Suprapubic skin (tissue), 4 donors: ENCODE measurements around a stretch of chr16.

DNA sequence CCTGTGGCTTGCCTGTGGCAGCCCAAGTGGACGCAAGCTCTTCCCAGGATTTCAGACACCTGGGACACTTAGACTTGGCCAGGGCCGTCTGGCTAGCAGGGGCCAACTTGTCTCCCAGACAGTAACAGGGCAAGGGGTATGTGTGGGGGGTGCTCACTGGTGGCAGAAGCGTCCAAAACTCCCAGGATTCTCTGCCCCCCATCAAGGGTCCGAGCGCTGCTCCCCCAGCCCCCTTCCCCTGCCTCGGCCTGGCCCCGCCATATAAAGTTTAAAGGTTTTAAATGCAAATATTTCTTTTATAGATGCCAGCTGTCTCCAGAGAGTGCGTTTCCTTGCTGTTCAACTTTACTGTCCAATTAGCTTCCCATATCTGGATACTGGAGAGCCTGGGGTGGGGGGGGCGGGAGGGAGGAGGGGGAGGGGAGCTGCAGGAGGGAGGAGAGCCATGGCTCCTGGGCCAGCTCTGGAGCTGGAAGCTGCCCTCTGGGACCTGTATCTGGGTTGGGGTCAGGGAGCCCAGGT is 6.4 kb upstream of the GSE1 start:
- PRO-cap, result no peak
- RAMPAGE, long total RNA, 4 experiments, result no peak in any of the 4 experiments

- PRO-cap, result unidirectional peak, minus-strand start at chr16:85614236
- RAMPAGE, long total RNA, 4 experiments, result start-site peak on the plus strand in 1 of 4 experiments, at chr16:85614141-85615000 at its widest, 19 reads per replicate
These were observed 927 bp downstream of the GSE1 start for GRCh38 chr16:85613673-85614824.

DNA sequence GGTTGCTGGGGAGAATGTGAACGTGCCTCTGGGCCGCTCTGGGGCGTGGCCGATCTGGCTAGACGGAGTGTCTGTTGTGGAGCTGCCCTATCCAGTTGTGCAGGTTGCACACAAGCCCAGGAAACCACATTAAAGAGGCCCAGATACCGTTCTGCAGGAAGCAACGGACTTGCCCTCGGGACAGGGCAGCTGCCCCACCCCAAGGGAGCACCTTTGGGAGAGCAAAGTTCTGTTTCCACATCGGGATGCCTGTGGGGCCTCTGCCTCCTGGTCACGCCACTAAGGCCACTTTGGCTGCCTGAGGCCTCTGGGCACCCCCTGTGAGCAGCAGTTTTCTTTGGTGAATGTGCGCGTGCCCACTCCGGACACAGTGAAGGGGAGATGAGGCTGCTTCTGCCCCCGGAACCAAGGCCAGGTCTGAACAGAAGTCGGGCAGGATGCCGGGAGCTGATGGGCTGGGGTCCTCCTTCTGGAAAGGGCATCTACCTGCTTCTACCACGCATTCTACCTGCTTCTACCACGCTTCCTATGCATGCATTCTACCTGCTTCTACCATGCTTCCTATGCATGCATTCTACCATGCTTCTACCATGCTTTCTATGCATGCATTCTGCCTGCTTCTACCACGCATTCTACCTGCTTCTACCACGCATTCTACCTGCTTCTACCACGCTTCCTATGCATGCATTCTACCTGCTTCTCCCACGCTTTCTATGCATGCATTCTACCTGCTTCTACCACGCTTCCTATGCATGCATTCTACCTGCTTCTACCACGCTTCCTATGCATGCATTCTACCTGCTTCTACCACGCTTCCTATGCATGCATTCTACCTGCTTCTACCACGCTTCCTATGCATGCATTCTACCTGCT is 32.4 kb downstream of the GSE1 start:
- PRO-cap, result no peak
- RAMPAGE, long total RNA, 4 experiments, result no peak in any of the 4 experiments

- PRO-cap, result no peak
- RAMPAGE, long total RNA, 4 experiments, result no peak in any of the 4 experiments
These were observed 24.8 kb downstream of the GINS2 start for GRCh38 chr16:85663694-85664541.

- PRO-cap, result no peak
- RAMPAGE, long total RNA, 4 experiments, result no peak in any of the 4 experiments
These were observed 10.8 kb upstream of the GINS2 start for GRCh38 chr16:85699533-85700073.

DNA sequence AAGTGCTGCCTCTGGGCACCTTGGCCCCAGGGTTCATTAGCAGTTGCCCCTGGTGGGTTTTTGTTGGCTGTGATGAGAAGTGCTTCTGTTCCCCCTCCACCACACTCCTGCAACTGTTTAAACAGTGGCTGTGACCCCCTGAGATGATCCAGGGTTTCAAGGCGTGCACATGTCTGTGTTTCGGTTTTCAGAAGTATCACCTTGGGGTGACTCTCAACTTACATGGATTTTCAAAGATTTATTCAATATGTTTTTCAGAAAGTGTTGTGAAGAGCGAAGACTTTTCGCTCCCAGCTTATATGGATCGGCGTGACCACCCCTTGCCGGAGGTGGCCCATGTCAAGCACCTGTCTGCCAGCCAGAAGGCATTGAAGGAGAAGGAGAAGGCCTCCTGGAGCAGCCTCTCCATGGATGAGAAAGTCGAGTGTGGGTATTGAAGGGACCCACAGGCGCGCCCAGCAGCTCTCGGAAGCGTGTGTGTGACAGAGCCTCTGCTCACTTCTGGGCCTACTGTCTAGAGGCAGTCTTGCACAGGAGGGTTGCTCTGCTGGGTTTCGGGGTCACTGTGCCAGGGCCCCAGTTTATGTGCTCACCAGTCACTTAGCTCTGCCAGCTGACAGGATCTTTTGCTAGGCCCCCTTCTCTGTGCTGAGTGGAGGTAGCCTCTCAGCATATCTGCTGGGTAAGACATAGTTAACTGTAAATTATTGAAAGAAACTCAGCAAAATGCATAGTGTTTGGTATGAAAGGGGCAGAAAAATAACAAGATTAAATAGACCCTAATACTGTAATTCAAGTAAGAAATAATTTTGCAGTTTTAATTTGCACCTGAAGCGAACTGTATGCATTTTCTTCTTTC is 5.4 kb downstream of the COX4I1 start:
- PRO-cap, result no peak
- RAMPAGE, long total RNA, 4 experiments, result start-site peak on the plus strand in 1 of 4 experiments, centred at position 298 of the sequence, 262 reads per replicate

DNA sequence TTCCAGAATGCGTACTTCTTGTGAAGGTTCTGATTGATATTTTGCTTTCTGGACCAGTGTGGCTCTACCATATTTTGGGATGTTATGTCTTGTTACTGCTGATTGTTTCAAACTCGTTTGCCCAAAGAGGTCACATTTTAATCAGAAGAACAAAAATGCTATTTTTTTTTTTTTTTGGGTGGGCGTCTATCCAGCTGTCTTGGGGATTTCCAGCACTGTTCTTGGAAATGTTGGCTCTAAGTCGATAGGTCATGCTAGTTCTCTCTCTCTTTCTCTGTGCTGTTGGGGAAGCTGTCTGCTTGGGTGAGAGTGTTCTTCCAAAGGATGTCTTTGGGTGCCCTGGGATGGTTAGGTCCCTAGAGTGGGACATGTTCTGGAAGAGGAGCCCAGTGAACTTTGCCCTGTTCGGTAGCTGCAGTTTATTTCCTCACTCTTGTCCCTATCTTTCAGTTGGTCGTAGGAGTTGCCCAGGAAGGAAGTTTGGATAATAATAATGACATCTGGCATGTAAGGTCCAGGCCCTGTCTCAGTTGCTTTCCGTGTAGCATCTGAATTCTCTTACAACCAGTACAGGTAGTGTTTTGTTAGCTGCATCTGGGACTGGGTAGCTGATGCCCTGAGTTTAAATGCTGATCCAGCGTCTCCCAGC is 2.9 kb downstream of the IRF8 start:
- PRO-cap, result no peak
- RAMPAGE, long total RNA, 4 experiments, result no peak in any of the 4 experiments

DNA sequence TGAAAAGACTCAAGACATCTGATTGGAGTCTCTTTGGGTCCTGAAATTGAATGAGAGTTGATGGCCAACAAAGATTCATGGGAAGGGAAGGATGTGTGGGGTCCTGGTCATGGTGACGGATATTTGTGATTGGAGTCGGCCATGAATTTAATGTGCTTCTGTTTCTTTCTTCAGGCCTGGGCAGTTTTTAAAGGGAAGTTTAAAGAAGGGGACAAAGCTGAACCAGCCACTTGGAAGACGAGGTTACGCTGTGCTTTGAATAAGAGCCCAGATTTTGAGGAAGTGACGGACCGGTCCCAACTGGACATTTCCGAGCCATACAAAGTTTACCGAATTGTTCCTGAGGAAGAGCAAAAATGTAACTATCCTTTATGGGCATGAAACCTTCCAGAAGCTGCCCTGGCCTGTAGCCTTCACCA is 9.9 kb downstream of the IRF8 start:
- PRO-cap, result no peak
- RAMPAGE, long total RNA, 4 experiments, result no peak in any of the 4 experiments

DNA sequence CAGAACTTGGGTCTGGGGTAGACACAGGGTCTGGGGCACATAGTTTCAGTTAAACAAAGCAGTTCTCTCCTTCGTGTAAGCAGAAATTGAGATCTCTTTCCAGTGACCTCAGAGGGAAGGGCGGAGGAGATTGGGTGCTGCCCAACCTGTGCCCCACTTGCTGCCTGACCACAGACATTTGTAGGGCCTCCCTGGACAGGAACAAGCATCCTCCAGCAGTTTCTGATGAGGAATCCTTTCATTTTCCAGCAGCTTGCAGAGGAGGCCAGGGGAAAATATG is 10.2 kb downstream of the IRF8 start:
- PRO-cap, result no peak
- RAMPAGE, long total RNA, 4 experiments, result no peak in any of the 4 experiments

DNA sequence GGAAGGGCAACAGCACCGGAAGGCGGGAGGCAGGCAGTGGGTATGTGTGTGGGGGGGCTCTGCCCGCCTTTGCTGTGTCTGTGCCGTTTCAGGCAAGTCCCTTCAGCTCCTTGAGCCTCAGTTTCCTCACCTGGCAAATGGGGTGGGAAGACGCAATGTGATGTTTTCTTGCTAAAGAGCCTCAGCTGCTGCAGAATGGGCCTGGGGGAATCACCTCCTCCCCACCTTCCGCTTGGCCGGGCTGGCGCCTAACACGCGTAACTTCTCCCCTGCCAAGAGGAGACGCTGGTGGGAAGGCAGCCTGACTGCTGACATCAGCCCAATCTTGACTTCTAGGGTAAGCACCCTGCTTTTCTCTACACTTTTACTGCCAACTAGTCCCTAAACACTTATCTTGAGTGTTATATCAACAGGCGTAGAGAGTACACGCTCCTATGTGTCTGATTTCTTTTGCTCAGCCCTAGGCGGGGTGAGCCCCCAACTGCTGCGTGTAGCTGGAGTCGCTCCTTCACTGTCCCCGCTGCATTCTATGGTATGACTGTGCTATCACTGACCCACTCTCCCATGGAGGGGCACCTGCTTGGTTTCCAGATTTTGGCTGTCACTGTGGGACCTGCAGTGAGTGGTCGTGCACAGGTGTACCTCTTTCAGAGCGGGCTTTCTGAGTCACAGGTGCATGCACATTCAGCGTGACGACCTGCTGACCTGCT is 33.1 kb downstream of the IRF8 start:
- PRO-cap, result no peak
- RAMPAGE, long total RNA, 4 experiments, result no peak in any of the 4 experiments

- PRO-cap, result no peak
- RAMPAGE, long total RNA, 4 experiments, result no peak in any of the 4 experiments
These were observed 88.0 kb downstream of the IRF8 start for GRCh38 chr16:85986656-85987627.

DNA sequence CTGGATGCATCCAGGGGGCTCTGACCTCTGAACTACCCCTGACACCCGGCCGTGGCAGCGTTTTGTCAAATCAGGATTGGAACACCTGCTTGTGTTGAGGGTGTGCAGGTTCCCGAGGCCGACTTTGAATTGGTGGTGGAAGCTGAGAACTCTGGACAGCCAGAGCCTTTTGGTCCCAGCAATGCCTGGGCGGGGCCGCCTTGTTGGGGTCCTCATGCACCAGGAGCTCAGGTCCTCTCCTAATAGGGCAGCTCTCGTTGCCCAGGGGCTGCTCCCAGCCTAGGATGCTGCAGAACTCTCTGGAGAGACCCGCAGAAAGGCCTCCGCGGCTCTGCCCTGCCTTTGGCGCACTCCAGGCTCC is 153.0 kb downstream of the IRF8 start:
- PRO-cap, result no peak
- RAMPAGE, long total RNA, 4 experiments, result no peak in any of the 4 experiments

- PRO-cap, result no peak
- RAMPAGE, long total RNA, 4 experiments, result no peak in any of the 4 experiments
These were observed 301.7 kb downstream of the IRF8 start for GRCh38 chr16:86200640-86201086.

DNA sequence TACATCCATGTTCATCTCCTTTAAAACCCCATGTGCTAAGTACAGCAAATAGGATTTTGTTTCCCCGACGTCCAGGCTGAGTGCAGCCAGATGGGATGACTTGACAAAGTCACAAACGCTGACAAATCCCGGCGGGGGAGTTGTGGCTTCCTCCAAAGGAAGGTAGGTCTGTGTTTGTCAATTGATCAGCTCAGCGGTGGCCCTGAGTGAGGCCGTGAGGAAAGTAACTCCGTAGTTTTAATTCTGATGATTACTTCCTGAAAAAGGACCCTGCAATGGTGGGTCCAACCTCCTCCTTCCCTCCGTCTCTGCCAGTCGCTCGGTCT is 209.6 kb upstream of the FOXF1 start:
- PRO-cap, result no peak
- RAMPAGE, long total RNA, 4 experiments, result no peak in any of the 4 experiments

- PRO-cap, result no peak
- RAMPAGE, long total RNA, 4 experiments, result no peak in any of the 4 experiments
These were observed 53.7 kb upstream of the FOXF1 start for GRCh38 chr16:86456637-86457096.

GRCh38 chr16:86501565-86502020 is 8.7 kb upstream of the FOXF1 start:
- PRO-cap, result no peak
- RAMPAGE, long total RNA, 4 experiments, result no peak in any of the 4 experiments

GRCh38 chr16:86567481-86568247 is 1.0 kb downstream of the FOXC2 start:
- PRO-cap, result no peak
- RAMPAGE, long total RNA, 4 experiments, result no peak in any of the 4 experiments

- PRO-cap, result no peak
- RAMPAGE, long total RNA, 4 experiments, result no peak in any of the 4 experiments
These were observed 291.2 kb downstream of the FOXL1 start for GRCh38 chr16:86869444-86870064.

DNA sequence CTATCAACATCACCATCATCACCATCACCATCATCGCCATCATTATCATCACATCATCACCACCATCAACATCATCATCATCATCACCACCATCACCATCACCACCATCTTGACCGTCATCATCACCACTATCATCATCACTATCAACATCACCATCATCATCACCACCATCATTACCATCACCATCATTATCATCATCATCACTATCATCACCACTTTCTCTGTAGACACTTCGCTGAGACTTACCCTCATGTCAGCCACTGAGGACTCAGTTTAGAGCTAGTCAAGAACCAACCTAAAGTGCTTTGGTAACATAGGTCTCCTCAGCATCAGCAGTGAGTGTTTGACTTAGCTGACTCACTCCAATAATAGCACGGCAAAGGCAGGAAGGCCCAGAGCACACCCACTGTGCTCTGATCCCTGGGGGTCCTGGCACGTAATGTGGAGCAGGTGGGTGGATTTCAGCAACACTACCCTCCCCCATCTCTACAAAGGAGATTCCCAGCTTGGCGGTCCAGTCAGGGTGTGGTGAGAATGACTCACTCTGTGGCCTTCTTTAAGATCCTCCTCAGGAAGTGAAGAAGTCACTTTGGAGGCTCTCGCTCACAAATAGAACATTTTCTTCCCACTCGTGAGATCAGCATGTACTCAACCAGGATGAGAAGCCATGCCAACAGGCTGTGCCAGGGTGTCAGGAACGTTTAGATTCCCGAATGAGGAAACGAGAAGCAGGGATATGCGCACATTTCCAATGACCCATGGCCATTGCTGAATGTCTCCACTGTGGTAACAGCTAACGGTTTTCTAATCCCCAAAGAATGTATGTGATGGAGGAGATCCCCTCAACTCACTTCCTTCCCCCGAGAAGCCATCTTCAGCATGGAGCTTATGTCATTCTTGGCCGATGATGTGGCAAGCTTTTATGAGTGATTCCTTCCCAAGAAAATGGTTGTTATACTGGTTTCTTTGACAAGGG is 365.4 kb downstream of the C16orf95 start:
- PRO-cap, result no peak
- RAMPAGE, long total RNA, 4 experiments, result no peak in any of the 4 experiments

DNA sequence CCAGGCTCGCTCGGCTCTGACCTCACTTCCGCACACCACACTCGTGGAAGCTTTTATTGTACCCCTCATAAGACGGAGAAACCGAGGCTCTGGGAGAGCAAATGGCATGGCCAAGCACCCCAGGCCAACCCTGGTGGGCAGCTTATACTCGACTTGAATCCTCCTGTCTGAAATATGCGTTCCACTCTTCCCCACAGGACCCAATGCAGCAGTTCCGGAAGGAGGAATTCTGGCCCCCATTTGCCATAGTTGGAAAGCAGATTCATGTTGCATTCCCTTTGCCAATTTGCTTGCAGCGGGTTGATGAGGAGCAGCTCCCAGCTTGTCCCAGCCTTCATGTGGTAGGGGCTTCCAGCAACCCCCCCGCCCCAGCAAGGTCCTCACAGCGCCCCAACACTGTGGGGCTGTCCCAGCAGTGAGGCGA is 356.3 kb downstream of the C16orf95 start:
- PRO-cap, result no peak
- RAMPAGE, long total RNA, 4 experiments, result no peak in any of the 4 experiments